Osteoblast (primary cell): ENCODE measurements around a stretch of chr9.

GRCh38 chr9:108842830-108843239 is 13.0 kb downstream of the ACTL7B start:
- CAGE, long polyA plus RNA = no peak
- RRBS = no CpG with 5 or more reads among the region's 14 CpGs

DNA sequence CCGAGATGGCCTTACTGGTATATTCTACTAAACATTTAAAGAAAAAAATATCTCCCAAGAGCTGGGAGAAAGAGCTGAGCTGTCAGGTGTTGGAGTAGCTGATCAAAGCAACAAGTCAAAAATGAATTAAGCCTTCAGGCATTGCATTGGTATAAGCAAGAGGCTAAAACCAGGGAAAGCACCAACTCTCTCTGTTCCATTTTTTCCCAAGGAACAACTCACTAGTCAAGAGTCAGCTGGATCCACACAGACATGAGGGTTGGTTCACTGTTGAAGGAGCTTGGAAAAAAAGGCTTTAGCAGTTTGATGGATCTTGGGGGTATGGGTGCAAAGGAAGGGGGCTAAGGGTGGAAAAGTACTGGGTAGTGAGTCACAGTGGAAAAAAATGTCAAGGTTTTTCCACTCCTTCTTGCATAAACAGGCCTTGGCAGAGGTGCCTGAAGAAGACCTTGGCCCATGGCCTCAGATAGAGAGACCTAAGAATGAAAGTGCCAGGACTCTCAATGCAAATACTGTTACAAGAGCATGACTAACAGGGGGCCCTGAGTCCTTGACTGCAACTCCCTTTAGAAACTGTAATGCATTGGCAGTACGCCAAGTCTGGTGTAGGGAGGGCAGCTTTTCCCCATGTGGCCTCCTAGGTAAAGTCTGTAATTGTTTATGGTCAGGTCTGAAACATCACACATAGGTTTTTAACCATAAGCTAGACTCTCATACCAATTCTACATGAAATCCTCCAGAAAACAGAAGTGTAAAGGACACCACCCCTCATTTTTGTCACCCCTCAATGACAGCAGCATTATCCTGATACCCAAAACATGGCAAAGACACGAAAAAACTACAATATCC is 23.7 kb downstream of the ACTL7A start:
- CAGE, long polyA plus RNA = no peak
- RRBS = no CpG with 5 or more reads among the region's 3 CpGs

GRCh38 chr9:108932893-108933811 is 772 bp downstream of the ELP1 start:
- CAGE, long polyA plus RNA = no peak
- RRBS = no CpG with 5 or more reads among the region's 34 CpGs

DNA sequence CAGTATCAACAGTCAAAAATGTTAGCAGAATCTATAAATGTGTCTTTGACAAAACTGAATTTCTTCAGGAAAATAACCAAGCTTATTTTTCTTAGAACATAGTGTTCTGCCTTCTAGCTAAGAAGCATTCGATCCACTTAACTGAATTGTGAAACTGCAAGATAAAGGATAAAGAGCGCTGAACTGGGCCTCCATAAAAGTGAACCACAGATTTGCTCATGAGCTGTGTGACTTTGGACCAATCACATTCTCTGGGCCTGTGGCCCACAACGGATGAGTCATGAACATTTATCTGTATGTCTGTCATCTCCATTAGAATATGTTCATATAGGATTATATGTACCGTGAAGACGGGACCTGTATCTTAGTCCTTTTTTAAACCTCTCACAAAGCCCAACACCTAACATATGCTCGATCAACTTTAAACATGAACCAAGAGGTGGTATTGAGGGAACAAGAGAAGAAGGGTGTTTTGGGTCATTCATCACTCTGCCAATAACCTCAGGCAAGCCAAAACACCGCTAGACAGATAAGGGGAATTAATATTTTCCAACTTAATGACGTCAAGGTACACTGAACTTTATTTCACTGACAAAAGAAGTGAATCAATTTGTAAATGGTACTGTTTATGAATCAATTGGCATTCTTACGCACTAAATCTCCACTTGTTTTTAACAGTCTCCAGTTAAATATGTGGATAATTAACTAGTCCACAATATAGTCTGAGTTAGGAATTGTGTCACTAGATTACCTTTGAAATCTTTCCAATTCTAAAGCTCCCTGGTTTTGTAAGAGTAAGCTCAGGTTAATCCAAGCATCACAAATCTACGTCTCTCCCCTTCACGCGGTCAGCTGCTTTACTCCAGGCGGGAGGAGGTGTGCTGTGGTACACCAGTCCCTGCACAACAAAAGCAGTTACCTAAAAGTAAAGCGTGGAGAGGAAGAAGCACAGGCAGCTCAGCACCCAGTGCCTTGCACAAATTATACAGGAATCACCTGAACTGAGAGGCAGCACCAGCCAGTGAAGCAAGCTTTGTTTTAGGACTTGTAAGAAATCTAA is 1.6 kb downstream of the TMEM245 start:
- CAGE, long polyA plus RNA = no peak
- RRBS = no CpG with 5 or more reads among the region's 14 CpGs

- CAGE, long polyA plus RNA = no peak
- RRBS = no CpG with 5 or more reads among the region's 8 CpGs
Observed at GRCh38 chr9:109257992-109258652, 62.7 kb downstream of the EPB41L4B start.

DNA sequence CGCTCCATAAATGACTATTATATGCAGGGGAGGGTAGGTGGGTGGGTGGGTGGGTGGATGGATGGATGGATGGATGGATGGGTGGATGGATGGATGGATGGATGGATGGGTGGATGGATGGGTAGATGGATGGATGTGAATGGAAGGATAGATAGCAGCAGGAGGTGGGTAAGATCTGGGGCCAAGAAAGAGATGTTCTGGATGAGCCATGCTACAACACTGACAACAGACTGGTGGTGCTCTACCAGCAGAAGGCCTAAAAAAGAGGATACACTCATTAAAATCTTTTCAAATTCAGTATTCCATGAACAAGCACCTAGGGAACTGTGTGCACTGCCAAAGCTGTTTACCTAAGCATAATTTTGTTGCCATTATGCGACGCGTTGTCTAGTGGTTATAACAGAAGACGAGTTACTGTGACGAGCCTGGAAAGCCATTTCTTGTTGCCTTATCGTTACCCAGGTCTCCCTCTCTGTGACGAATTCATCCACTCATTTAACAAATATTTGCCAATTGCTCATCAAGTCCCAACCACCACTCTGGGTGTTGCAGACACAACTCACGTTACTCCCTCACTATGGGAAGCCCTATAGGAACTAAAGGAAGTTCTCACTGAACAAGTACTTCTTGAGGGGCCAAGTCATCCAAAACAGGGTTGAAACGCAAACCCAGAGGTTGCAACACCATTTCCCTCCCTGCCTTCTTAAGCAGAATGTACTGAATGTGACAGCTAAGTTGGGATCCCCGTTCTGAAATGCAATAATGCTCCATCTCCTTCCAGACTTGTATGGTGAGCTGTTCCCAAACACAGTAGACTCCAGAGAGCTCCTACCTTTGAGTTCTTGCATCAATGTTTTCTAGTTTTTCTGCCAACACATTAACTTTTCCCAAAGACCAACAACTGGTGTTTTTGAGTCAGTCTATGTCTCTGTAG is 34.5 kb downstream of the EPB41L4B start:
- CAGE, long polyA plus RNA = no peak
- RRBS = no CpG with 5 or more reads among the region's 11 CpGs

- CAGE, long polyA plus RNA = no peak
- RRBS = no CpG with 5 or more reads among the region's 14 CpGs
Observed at GRCh38 chr9:109409824-109410597, 88.1 kb downstream of the PTPN3 start.

- CAGE, long polyA plus RNA = no peak
- RRBS = 38% methylated on average over 3 of the region's 7 CpGs
Observed at GRCh38 chr9:109475405-109475956, 22.6 kb downstream of the PTPN3 start.

- CAGE, long polyA plus RNA = no peak
- RRBS = no CpG with 5 or more reads among the region's 5 CpGs
Observed at GRCh38 chr9:109487376-109487651, 10.8 kb downstream of the PTPN3 start.

GRCh38 chr9:109867193-109867751 is 87.3 kb downstream of the PALM2AKAP2 start:
- CAGE, long polyA plus RNA = no peak
- RRBS = no CpG with 5 or more reads among the region's 11 CpGs

- CAGE, long polyA plus RNA = no peak
- RRBS = no CpG with 5 or more reads among the region's 10 CpGs
Observed at GRCh38 chr9:109907278-109908297, 127.6 kb downstream of the PALM2AKAP2 start.

DNA sequence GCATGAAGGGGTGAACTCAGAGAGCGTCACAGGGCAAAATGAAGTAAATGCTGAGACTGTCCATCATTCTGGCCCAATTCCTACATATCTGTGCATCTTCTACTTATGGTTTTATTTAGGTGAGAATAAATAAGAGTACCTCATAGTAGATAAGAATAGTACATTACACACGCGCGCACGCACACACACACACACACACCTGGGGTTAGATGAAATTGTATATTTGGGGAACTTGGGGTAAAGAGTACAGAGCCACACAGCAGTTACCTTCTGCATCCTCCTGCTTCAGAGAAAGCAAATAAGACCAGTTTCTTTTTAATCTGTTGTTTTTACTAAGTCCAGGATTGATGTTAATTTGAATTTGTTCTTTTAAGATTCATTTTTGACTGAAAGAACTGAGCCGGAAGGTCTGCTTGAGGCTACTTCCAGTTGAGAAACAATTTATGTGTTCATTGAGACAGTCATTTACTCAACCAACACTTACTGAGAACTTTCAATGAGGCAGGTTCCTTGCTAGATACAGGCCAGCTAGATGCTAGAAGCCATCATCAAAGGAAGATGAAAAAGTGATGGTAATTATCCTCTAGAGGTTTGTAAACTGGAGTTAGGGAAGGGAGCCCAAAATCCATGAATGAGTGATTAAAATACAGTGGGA is 129.1 kb downstream of the PALM2AKAP2 start:
- CAGE, long polyA plus RNA = no peak
- RRBS = no CpG with 5 or more reads among the region's 6 CpGs

DNA sequence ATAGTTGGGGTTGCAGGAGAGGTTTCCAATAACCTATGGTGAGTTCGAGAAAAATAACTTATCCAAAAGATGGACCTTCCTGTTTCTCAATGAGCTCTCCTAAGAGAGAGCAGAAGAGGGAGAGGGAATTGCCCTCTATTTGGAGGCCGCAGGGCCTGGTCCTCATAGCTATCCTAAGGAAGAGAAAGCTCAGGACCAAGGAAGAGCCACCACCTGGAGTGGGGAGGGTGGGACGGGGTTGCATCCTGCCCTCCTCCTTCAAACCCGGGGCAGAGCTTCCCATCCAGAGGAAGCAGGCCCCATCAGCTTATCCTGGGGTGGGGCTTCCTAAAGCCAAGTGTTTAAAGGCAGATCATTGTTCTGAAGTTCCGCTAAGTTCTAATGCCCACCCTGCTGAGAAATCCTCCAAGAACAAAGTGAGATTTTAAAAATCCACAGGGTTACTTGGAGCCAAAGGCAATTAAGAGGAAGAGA is 210.3 kb downstream of the C9orf152 start:
- CAGE, long polyA plus RNA = no peak
- RRBS = no CpG with 5 or more reads among the region's 5 CpGs

DNA sequence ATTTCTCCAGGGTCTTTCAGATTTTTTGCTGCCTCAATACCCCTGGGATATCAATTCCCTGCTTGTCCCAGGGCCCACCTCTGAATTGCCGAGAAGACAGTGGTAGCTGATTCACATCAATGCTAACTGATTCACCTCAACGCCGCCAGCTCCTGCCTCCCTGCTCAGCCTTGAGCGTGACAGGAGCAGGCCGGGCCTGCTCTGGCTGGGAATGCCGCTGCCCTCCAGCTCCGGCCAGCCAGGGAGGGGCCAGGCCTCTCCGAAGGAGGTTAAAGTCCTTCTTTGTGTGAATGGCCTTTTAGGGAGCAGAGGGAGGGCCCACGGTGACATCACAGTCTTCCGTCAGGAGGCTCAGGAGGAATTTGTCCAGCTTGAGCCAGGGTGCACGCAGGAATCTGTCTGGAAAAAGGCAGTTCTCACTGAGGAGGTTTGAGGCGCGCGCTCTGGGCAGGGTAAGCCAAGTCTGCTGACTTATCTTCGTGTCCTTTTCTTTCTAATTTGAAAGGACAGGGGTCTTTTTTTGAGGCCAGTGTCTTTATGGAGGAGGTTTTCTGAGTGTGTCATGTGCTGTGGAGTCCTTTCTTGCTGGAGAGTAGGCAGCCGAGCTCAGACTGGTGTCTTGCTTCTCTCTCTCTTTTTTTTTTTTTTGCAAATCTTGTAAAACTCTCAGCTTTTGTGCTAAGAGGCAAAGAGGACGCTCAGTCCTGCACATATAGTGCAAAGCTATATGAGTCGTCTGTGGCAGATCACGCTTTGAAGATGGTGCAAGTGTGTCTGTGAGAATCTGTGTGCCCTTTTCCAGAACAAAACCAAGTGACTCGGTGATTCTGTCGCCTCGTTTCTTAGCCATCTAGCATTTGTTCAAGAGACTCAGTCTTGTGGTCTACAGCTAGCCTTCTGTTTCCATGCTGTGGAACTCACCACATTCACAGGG is 82.5 kb downstream of the C9orf152 start:
- CAGE, long polyA plus RNA = no peak
- RRBS = 3% methylated on average over 3 of the region's 22 CpGs

DNA sequence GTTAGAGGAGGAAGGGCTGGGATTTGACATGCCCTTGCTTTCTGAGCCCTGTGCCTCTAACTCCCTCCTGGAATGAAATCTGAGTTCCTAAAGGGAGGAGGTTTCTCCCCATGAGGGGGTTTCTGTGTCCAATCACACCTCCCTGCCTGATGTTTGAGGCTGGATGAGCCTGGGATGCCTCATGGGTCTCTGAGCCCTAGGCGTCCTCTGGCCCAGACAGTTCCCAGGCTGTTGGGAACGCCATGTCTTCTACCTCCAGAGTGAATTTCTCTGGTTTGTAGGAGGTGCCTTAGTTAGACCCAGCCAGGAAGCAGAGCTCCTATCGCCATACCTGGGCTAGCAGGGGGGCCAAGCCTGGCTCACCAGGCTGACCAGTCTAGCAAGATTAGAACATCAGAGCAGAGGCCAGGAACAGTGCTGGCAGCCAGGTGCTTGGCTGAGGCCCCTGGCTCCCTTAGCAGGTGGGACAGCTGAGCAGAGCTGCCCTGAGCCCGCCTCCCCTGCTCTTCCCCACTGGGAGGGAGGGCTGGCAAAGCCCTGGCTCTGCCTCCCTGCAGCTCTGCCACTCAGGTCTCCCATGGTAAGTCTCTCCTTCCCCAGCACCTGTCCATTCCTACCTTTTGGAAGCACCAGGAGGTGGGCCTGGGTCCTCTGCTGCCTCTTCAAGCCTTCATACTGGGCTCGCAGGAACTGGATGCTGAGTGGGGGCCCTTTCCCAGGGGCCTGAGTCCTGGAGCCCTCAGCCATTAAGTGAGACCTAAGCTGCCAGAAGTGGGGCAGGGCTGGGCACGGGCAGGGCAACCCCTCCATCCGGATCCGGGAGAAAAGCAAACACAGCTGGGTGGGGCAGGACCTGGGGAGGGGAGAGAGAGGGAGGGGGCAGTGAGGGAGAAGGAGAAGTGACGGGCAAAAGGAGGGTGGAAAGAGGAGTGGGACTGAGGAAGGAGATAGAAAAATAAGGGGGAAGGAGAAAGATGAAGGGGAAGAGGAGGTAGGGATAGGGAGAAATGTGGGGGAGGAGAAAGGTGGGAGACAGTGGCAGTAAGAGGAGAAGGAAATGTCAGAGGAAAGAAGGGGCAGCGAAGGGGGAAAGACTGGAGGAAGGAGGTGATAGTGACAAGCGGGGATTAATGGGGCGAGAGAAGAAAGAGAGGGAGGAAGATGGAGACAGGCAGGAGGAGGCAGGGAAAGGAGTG is 791 bp downstream of the C9orf152 start:
- CAGE, long polyA plus RNA = no peak
- RRBS = no CpG with 5 or more reads among the region's 12 CpGs

GRCh38 chr9:110257254-110257843 is 1.0 kb upstream of the TXN start:
- CAGE, long polyA plus RNA = no peak
- RRBS = no CpG with 5 or more reads among the region's 9 CpGs

- CAGE, long polyA plus RNA = no peak
- RRBS = no CpG with 5 or more reads among the region's 3 CpGs
Observed at GRCh38 chr9:110257844-110258438, 1.6 kb upstream of the TXN start.

DNA sequence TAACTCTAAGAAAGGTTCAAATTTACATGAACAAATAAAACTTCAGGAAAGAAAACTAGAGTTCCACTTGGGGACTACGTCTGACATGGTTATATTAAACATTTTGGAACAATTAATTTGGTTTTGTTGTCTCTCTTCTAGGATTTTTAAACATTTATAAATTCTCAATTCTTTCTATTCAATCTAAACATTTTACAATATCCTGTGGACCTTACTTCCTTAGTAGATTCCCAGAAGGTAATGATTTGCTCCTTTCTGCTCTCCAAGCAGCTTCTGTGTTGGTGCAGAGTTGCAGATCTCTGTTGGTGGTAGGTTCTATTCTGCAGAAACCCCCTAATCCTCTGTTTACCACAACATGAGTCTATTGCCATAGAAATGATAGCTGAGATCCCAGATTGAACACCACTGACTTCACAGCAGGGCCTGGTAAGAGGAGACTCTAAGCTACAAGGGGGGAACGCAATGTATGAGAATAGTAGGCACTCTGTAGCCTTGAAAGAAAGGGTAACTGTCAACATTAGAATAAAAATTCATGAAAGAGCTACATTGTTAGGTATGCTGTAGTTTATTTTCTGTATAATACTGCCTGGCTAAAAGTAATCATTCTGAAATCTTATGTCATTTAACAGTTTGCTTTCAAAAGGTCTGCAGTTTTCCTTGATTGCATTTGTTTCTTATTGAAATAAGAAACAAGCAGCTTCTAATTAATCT is 59.4 kb downstream of the MUSK start:
- CAGE, long polyA plus RNA = no peak
- RRBS = no CpG with 5 or more reads among the region's 2 CpGs

DNA sequence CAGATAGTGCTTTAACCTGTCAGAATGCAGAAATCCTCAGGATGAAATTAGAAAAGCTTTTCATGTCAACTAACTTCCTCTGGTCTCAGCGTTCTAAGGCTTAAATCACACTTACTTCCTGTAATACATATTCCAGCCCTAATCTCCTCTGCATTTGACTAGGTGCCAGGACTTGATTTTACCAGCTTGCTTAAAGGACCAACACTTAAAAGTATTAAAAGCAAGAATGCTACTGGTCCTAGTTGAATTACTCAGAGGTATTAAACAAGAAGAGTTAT is 108.6 kb downstream of the MUSK start:
- CAGE, long polyA plus RNA = no peak
- RRBS = no CpG with 5 or more reads among the region's 1 CpG

DNA sequence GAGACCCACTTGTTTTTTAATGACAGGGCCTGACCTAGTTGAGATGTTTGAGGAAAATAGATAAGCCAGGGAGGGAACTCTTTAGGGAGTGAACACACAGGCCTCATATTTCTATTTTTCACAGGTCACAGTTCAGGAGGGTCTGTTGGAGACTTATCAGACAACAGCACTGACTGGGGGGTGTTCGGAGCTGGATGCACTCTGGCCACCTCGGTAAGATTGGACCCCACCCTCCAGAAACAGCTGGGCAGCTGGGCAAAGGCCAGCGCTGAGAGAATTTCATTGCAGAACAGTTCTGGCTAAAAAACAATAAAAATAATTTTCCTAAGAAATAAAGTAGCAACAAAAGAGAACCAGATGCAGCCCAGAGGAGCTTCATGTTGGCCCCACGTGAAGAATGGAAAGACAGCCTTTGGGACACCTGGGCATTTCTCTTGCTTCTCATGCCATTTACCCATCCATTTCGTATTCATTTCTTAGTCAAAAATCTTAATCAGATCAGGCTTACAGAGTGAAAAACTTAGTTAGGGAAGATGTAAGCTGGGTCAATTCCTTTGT is 142.7 kb downstream of the LPAR1 start:
- CAGE, long polyA plus RNA = no peak
- RRBS = no CpG with 5 or more reads among the region's 5 CpGs